ENCODE measurements around the genes DENND6B and ODF3B.

DNA sequence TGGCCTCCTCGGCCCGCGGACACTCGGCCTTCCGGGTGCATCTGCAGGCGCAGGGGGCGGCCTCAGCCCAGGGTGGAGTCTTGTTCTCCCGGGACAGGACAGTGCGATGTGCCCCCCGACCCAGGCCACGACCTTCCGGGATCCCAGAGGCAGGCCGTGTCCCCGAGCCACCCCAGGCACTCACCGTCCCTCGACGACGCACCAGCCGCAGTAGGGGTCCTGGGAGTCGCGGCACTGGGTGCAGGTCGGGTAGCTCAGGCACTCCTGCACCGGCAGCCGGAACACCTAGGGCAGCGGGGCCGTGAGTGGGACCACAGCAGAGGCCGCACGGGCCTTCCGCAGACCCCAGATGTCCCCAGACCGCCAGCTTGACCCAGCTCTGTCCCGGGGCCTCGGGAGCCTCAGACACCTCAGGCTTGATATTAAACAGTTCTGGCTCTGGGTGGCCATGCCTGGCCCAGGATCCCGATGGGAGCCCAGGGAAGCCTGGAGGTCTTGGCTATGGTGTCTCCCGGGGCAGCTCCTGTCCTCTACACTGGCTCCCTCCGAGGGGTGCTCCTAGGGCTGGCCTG, 17.7 kb upstream of the MAPK11 start:
- PRO-cap = no peak

DNA sequence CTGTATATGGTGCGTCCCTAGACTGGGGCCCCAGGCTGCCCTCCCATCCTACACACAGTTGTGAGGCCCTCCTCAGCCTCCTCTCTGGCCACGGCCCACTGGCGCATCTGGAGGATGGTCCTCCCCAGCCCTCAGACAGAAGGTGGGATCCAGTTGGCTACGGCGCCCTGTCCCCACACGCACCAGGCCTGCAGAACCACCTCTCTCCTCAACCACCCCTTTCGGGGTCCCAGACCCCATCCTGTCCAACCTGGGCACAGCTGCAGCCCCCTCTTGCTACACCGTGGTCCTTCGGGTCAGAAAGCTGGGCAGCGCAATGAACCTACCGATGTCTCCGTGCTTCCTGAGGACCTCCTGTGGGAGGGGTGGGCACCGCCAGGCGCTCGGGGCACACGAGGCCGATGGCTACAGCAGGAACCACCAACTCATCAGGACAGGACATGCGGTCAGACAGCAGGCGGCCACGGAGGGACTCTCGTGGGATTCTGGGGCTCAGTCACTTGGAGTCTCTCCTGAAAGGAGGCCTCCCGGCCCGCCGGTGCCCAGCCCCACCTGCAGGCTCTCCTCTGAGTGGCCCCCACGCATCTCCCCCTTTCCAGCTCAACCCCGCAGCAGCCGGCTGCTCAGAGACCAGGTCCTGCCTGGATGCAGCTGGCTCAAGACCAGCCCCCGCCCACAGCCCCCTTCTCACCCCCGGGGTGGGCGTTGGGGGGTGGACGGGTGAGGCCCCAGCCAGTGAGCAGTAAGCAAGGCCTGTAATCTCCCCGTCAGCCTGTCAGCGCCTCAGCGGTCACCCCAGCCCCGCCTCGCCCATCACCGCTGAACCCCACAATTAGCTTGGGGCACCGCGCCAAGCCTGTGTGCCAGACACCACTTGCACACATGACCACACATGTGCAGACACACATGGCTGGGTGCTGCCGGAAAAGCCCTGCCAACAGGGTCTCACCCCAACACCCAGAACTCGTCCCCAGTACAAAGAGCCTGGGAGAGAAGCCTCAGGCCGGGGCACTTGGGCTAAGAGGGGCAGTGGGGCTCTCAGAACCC, 6.1 kb downstream of the PLXNB2 start:
- PRO-cap = unidirectional peak, minus-strand start at position 207 of the sequence

DNA sequence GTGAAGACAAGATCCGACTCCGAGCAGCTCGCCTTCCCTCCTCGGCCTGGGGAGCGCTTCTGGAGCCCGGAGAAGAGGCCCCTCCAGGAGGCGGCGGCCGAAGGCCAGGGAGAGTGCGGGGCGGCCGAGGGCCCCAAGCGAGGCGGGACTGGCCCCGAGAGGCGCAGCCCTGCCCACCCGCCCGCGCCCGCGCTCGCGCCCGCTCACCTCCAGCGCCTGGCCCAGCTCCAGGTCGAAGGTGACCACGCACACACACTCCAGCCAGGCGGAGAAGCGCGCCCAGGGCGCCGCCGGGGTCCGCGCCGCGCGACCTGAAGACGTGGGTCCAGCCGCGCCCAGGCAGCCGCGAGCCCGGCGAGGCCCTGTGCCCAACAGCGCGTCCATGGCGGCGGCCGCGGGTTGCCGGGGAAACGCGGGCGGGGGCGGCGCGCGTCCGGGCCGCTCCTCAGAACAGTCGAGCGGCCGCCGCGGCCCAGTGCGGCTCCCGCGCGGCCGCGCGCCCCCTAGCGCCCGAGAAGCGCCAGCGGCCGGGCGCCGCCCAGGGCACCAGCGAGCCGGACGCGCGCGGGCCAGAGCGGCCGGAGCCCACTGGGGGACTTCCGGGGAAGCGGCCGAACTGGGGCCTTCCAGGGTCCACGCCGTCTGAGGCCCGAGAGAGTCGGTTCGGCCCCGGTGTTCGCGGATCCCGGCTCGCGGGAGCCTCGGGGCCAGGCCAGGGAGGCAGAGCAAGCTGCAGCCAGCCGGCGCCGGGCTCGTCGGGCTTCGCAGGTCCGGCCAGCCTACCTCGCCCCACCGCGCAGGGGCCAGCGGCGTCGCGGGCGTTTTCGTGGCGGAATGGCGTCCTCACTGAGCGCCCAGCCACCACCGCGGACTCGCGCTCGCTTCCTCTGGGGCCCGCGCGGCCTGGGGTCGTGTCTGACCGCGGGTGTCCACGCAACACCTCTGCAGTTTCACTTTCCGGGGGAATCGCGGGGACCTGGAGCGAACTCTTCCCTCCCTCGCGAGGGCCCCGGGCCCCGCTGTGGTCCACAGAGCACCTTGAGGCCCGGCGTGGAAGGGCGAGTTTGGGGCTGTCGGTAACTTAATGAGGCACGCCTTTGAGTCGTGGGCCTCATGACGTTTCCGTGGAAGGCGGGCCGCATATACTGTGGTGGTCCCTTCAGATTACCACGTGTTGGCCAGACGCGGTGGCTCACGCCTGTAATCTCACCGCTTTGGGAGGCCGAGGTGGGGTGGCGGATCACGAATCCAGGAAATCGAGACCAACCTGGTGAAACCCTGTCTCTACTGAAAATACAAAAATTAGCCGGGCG, at the start of gene DENND6B:
TSS of gene DENND6B (minus strand) at position 408 of the 1,313 bp plus-strand sequence.
- PRO-cap = bidirectional peak, plus-strand start at position 581 of the sequence, minus-strand start at position 394 of the sequence; bidirectional peak, plus-strand start at position 809 of the sequence, minus-strand start at position 764 of the sequence; unidirectional peak, minus-strand start at position 1,023 of the sequence

DNA sequence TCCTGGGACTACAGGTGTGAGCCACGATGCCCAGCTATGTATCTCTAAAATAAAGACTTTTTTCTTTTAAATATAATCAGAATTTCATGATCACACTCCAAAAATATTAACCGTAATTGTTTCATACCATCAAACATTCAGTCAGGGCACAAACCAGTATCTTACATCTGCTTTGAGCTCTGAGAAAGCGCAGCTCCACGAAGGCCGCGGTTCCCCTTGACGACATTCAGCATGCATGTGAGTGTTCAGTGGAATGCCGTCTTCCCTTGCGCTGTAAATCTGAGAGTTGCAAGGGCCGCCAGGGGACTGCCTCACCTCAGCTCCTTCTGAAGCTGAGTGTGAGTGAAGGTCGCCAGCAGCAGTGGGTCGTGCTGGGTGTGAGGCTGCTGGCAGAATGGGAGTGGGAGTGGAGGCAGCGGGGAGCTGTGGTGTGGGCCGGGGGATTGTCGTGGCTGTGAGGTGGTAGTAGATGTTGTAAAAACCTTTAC, 65.1 kb downstream of the PPP6R2 start:
- PRO-cap = no peak

GRCh38 chr22:50418637-50419615, 55.9 kb downstream of the SBF1 start:
- PRO-cap = no peak

GRCh38 chr22:50465756-50466300, 9.0 kb downstream of the SBF1 start:
- PRO-cap = no peak

DNA sequence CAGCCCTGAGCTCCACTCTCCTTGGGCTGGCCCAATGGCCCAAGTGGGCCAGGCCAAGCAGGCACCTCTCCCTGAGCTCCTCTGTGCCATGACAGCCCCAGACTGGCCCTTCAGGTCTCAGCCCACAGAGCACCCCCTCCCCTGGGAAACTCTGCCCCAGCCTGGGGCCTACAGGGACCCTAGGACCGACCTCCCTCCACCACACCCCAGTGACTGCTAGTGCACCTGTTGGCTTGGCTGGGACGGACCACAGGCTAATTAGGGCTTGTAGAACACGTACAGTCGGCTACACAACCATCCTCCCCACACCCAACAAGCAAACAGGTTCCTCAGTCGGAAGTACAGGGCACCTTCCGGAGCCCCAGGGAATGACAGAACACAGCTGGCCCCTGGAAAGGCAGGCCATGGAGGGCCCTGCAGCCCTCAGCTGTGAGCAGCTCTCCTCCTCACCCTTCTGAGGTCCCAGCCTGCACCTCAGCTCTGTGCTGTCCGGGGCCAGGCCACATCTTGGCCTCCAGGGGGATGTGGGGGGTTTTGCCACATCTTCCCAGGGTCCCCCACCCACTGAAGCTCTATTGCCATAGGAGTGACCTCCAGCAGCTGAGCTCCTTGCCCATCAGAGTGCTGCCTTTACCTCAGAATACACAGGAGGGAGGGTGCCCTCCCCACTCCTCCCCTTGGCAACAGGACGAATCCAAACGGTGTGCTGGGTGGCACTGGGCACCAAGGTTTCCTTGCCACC, 4.2 kb downstream of the SBF1 start:
- PRO-cap = no peak

- PRO-cap = bidirectional peak, plus-strand start at chr22:50532238, minus-strand start at chr22:50532157
Observed at GRCh38 chr22:50532066-50532780, at the start of gene ODF3B. Gene ODF3B, minus strand, starts transcription at chr22:50532498.

DNA sequence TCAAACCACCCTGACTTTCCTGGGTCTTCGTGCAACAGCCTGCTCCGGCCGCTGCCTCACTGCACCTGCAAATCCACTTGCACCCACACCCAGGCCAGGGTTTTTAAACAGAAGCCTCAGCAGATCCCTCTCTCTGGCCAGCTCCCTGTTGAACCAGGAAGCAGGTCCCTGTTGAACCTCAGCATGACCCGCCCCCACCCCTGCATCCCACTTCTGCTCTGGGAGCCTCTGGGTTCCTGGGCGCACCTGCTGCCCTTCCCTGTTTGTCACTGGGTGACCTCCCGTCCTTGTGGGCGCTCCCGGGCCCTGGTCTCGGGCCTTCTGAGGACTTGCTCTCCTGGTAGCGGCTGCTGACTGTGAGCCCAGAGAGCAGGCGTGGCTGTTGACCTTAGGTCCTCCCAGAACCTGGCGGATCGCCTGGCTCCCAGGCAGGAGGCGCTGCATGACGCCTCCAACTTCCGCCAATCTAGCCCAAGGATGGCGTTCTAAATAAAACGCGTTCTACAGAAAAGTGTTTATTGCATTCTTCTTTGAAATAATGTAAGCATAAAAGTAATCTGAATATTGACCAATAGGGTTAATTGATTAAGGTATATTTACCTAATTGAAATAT, 13.0 kb downstream of the MAPK8IP2 start:
- PRO-cap = no peak

- PRO-cap = no peak
Observed at GRCh38 chr22:50620667-50621908, 6.9 kb downstream of the ARSA start.

GRCh38 chr22:50640906-50641360, 13.0 kb upstream of the ARSA start:
- PRO-cap = no peak

GRCh38 chr22:50674610-50675566, 46.9 kb upstream of the ARSA start:
- PRO-cap = bidirectional peak, plus-strand start at chr22:50674903, minus-strand start at chr22:50674703; bidirectional peak, plus-strand start at chr22:50675254, minus-strand start at chr22:50675141

- PRO-cap = no peak
Observed at GRCh38 chr22:50713689-50714977, 23.9 kb upstream of the ACR start.